ENCODE data around the gene NKX2-4.

- PRO-cap, result no peak
Observed at GRCh38 chr20:21179637-21180187, 53.8 kb downstream of the KIZ start.

- PRO-cap, result no peak
Observed at GRCh38 chr20:21328115-21328901, 25.2 kb downstream of the XRN2 start.

GRCh38 chr20:21333549-21334221, 30.6 kb downstream of the XRN2 start:
- PRO-cap, result no peak

DNA sequence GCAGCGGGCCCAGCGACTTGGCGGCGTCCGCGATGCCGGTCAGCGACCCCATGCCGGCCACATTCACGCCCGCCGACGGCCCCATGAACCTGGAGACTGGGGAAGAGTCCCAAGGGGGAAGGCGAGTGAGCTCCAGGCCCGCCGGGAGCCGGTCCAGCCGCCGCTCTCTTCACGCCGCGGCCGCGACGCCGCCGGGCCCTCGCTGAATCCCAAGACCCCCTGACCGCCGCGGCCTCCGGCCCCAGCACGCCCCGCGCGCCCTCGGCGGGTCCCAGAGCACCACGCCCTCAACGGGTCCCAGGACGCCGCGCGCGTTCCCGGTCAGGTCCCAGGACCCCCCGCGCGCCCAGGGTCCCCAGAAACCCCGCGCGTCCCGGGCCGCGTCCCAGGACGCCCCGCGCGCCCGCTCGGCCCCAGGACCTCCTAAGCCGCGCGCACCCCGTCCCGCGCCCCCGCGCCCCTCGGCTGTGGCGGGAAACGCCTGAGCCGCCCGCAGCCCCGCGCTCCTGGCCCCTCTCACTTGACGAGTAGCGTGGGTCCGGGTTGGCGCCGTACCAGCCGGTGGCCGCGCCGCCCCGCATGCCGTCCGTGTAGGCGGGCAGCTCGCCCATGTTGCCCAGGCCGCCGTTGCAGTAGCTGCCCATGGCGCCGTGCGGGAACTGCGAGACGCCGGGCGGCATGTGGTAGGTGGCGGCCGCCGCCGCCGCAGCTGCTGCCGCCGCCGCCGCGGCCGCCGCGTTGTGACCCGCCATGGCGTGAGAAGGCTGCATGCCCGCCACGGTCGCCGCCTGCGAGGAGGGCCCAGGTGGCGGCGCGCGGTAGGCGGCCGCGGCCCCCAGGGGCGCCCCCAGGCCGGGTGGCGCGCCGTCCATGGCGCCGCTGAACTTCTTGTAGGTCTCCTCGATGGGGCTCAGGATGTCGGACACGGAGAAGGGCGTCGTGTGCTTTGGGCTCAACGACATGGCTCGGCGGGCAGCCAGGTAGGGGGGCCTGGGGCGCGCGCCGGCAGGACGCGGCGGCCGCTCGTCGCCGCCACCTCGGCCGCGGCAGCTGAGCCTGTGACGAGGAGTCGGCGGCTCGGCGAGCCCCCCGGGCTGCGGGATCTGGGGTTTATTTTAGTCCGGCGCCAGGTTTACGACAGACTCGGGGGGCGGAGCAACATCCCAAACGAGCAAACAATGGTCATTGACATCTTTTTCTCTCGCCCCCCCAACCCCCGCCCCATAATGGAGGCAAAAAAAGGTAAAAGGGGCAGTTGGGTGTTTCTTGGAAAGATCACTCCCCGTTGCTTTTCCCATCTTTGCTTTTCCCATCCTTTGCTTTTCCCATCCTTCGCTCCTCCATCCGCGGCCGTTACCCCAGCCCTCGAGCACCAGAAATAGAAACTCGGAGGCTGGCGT, at the start of gene NKX2-4:
Gene NKX2-4 (minus strand): TSS at position 1,089 of the 1,400 bp plus-strand sequence.
- PRO-cap, result no peak

DNA sequence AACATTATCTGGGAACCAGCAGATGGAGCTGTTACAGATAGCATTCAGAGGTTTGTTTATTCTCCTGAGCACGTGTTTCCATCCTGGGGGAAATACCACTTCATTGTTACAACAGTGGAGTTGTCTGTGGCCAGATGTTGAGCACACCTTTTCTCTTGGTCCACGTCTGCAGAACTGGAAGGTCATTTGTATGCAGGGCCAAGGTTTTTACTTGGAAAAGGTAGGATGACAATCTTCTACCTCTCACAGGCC, 16.1 kb upstream of the NKX2-2 start:
- PRO-cap, result no peak

- PRO-cap, result no peak
Observed at GRCh38 chr20:21767712-21768325, 62.4 kb downstream of the PAX1 start.

GRCh38 chr20:22527004-22527448, 57.3 kb downstream of the FOXA2 start:
- PRO-cap, result no peak

- PRO-cap, result no peak
Observed at GRCh38 chr20:22577094-22578193, 6.9 kb downstream of the FOXA2 start.

DNA sequence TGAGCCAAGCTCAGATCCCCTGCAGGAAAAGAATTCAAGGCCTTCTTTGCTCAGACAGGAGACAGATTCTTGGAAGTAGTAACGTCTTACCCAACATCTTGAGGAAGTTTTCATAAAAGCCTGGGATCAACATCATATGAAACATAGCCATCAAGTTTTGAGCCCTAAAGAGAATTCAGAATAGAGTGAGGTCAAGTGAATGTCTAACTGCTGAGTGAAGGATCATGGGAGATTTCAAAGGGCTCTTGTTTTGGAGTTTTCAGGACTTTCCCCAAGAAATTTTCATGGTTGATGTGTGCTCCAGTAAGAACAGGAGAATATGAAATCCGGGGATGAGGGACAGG, 207.9 kb upstream of the FOXA2 start:
- PRO-cap, result no peak

DNA sequence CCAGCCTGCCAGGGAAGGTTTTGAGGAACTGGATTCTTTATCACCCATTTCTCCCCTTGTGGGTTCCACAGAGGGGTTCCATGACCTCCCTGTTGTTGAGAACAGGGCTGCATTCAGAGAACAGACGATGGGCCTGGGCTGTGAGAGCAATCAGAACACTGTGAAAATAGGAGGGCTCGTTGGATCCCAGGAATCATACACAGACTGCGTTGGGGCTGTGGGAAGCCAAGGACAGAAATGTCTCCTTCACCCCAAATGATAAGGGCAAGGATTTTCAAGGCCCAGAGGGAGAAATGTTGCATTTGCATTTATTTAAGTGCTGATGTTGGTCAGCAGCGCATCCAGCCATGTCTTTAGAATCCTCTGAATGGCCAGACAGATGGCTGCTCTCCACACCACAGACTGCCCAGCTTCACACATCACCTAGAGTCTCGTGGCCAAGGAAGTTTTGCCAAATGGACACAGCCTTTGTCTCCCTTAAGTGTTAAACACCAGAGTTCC, 4.5 kb downstream of the CD93 start:
- PRO-cap, result no peak

- PRO-cap, result bidirectional peak, plus-strand start at chr20:23083007, minus-strand start at chr20:23082946
Observed at GRCh38 chr20:23082659-23083331, 3.3 kb downstream of the CD93 start.

- PRO-cap, result bidirectional peak, plus-strand start at chr20:23119937, minus-strand start at chr20:23119763
Observed at GRCh38 chr20:23119543-23120168, 33.5 kb upstream of the CD93 start.

- PRO-cap, result unidirectional peak, minus-strand start at chr20:23125655
Observed at GRCh38 chr20:23125548-23126210, 39.6 kb upstream of the CD93 start.

DNA sequence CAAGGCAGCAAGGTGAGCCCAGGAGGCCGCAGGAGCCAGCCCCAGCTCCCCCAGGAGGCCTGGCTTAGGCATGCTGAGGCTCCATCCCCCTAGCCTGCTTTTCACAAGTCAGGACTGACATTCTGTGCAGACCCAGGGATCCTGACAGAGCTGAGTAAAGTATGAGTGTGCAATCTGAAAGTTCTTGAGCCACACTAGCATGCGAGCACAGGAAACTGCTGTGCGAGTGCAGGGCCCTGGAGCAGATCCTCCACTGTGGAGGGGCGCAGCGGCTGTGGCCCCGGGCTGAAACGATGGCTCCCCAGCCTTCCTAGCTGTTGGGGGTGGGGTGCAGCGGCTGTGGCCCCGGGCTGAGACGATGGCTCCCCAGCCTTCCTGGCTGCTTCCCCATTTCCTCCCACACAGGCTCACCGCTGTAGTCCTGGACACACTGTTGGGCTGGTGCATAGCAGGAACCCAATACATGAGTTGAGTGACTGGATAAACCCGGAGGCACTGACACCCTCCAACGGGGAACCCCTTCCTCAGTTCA, 75.3 kb upstream of the CD93 start:
- PRO-cap, result no peak

GRCh38 chr20:23411949-23412524, 9.3 kb downstream of the NAPB start:
- PRO-cap, result no peak

DNA sequence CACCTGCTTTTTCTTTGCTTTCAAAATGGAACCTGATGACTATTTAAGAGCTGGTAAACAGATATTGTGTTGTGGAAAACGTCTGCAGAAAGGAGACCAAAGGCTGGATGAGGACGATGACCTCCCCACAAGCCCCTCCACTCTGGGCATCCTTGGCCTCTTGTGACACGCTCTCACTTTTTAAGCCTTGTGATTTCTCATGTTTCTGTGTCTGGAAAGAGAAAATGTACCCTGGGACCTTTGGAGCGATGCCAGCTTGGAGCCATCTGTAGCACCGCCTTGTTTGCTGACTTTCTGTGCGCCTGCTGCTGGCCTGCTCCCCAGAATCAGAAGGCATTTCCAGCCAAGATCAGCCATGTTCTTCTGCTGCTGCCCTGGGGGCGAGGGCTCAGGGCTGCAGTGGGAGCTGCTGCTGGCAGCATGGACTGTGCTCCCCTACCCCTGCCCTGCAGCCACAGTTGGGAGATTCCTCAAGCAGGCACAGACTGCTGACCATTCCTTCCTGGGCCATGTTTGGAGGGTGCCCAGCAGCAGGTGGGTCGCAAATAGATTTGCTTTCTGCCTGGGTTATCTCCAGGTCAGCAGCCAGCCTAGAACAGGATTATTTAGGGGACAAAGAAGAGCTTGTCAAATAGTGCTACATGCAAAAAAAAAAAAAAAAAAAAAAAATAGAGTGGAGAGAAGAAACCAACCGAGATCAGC, 3.4 kb upstream of the CSTL1 start:
- PRO-cap, result no peak

GRCh38 chr20:23456237-23457204, 3.8 kb upstream of the CST11 start:
- PRO-cap, result no peak

DNA sequence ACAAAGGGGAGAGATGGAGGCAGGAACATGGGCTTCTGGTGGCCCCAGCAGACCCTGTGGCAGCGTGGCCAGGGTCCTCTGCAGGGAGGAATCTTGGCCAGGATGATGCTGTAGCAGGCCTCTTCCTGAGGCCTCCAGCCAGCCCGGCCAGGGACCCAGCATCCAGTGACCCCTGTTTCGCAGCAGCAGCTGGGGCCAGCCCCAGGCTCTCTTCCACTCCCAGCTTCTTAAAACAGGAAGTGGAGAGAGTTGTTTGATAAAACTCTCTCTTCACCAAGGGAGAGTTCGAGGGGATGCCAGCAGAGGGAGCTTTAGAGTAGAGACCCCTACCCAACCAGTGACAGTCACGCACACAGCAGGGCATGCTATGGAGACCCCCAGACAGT, 10.1 kb downstream of the GGTLC1 start:
- PRO-cap, result no peak

DNA sequence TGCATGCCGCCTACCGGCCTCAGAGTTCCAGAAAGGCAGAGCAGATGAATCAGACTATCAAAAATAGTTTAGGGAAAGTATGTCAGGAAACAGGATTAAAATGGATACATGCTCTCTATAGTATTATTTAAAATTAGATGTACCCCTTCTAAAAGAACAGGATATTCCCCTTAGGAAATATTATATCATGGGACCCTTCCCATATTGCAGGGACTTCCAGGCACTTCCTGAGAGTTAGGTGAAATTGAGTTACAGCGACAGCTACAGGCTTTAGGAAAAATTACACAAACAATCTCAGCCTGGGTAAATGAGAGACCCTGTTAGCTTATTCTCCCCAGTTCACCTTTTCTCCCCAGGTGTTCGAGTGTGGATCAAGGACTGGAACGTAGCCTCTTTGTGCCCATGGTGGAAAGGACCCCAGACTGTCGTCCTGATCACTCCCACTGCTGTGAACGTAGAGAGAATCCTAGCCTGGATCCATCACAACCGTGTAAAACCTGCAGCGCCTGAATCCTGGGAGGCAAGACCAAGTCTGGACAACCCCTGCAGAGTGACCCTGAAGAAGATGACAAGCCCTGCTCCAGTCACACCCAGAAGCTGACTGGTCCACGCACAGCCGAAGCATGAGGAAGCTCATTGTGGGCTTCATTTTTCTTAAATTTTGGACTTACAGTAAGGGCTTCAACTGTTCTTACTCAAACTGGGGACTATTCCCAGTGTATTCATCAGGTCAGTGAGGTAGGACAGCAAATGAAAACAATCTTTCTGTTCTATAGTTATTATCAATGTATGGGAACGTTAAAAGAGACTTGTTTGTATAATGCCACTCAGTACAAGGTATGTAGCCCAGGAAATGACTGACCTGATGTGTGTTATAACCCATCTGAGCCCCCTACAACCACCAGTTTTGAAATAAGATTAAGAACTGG, 17.8 kb upstream of the CST7 start:
- PRO-cap, result no peak

- PRO-cap, result no peak
Observed at GRCh38 chr20:24962986-24963780, 14.1 kb downstream of the CST7 start.

All from cardiac septum (tissue), 1 donor.